HTR-8/SVneo (cell line): ENCODE results near the genes RMND1 and TIAM2.

DNA sequence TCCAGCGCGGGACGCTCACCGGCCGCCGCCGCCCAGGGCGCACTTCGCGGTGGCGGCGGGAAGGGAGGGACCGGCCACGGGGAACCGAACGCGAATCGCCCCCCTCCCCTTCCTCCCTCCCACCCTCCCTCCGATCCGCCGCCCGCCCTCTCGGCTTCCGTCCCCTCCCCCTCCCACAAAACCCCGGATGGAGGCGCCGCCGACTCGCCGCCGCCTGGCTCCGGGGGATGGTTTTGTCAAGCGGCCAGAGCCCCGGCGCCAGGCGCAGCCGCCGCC, 518 bp downstream of the ZBTB2 start:
- RRBS = 1% methylated on average over 28 of the region's 38 CpGs

- RRBS = no CpG with 5 or more reads among the region's 6 CpGs
These were observed 21.2 kb upstream of the ZBTB2 start for GRCh38 chr6:151412397-151413031.

DNA sequence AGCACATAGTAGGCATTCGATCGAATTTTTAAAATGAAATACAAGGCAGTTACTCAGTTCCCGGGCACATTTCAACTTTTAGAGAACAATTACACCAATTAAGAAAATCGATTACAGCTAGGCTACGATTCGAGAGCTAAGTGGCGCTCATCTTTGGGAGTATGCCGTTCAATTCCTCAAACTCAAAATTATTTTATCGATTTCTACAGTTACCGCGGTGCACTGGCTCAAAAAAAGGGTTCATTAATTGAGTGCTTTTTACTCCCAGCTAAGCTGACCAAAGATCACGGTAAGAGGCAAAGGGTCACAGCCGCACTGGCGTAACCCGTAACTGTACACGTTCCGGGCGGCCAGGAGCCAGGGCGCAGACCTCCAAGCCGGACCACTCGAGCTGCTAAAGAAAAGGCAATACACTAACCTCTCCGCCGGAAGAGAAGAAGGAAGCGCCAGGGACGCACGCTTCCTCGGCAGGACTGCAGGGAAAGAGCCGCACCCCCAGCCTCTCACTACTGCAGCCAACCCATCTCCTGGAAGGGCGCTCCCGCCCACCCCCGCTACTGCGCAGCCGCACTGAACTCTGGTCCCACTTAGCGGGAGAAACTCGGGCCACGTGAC, at the start of gene RMND1:
TSS of gene RMND1 (minus strand) at position 529 of the 615 bp plus-strand sequence.
- RRBS = 0% methylated on average over 2 of the region's 36 CpGs

DNA sequence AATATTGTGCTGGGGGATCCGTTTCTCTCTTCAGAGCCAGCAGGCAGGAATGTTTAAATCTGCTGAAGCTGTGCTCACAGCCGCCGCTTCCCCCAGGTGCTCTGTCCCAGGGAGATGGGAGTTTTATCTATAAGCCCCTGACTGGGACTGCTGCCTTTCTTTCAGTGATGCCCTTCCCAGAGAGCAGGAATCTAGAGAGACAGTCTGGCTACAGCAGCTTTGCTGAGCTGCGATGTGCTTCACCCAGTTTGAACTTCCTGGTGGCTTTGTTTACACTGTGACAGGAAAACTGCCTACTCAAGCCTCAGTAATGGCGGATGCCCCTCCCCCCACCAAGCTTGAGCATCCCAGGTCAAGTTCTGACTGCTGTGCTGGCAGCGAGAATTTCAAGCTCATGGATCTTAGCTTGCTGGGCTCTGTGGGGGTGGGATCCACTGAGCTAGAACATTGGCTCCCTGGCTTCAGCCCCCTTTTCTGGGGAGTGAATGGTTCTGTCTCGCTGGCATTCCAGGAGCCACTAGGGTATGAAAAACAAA, 91.1 kb upstream of the ESR1 start:
- RRBS = no CpG with 5 or more reads among the region's 7 CpGs

DNA sequence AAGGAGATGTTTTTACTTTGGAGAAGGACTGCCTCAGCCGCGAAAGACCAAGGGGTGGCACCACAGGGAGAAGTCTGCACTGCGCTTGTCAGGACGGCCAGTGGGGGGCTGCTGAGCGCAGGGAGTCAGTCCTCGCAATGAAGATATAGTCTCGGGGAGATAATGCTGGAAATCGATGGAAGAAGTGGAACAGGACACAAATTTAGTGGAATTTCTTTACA, 43.2 kb upstream of the ESR1 start:
- RRBS = no CpG with 5 or more reads among the region's 8 CpGs

DNA sequence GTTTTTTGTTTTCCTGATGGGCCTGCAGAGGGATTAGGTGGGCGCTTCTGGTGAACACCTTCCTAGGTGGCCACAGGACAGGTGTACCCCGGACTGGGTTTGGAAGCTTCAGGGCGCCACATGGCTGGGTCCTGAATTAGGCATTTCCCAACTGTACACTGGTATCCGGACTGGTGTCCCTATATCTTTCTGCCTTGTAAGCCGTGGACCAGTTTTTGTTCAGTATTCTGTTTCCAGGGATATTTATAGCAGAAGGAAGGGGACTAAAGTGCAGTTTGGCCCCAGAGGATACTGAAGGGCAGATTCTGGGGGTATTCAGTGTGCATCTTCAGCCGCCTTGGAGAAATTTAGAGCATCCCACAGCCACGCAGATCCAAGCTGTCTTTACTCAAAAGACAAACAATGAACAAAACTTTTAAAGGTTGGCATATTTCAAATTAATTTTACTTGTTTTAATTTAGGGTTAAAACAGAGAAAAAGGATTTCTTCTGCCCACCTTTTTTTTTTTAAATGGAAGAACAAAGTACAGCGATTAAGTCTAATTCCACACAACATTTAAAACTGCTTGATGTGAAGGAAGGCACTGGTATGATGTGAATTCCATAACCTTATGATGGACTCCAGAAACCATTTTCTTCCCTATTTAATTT, 2.0 kb downstream of the ESR1 start:
- RRBS = 59% methylated on average over 3 of the region's 8 CpGs

- RRBS = no CpG with 5 or more reads among the region's 7 CpGs
These were observed 336.8 kb downstream of the SYNE1 start for GRCh38 chr6:152300299-152300922.

- RRBS = under 1% methylated on average over 8 of the region's 49 CpGs
These were observed 335.2 kb downstream of the SYNE1 start for GRCh38 chr6:152301477-152302755.

DNA sequence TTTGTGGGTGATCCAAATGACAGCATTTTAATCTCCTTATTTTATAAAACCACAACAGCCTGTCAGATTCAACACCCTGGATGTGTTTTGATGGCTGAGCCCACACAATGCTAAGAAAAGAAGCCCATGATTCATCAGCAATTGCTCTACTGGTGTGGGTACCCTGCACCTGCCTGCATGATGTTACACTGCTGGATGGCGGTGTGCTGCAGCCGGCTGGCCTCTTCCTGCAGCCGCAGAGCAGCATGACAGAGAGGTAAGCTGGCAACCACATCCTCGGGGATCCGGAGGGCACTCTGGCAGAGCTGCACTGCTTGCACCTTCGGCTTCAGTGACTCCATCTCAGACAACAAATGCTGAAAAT, 327.5 kb downstream of the SYNE1 start:
- RRBS = 96% methylated on average over 4 of the region's 6 CpGs

- RRBS = no CpG with 5 or more reads among the region's 8 CpGs
These were observed 112.4 kb downstream of the IPCEF1 start for GRCh38 chr6:154243765-154244959.

DNA sequence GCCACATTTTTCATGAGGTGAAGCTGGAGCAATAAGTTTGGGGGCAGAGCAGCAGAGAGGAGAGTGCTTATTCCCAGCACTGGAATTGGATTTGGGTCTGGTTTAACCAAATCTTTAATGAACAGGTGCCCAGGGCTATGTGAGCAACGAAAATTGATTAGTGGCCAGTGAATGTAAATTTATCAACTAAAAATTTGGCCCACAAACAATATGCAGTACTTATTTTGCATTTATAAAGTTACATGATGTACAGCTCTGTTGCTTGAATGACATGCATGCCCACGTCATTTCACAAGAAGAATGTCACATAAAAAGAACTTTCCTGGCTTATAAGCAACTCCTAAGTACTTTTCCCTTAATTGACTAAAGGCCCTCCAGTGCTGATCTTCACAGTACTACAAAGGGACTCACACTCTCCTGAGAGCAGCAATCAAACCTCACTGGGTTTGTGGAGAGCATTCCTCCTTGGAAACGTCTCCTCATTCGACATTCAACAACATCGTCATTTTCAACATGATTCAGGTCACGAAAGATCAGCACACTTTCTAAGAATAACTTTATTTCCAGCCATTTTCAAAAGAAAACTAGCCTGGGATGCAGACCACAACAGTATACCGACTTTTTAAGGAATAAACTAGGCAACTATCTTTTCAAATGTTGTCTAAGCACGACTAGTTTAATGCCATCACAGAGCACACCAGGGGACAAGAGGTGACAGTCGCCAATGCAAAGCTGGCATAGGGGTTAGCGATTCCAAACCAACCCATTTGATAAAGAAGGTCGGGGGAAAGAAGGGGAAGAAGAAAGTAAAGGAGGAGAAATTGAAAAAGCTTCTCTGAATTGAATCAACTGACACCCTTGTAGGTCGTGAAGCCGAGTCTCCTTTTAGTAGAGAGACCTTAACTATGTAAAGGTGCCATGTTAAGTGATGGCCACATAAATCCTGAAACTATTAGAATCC, 111.0 kb downstream of the IPCEF1 start:
- RRBS = no CpG with 5 or more reads among the region's 13 CpGs

DNA sequence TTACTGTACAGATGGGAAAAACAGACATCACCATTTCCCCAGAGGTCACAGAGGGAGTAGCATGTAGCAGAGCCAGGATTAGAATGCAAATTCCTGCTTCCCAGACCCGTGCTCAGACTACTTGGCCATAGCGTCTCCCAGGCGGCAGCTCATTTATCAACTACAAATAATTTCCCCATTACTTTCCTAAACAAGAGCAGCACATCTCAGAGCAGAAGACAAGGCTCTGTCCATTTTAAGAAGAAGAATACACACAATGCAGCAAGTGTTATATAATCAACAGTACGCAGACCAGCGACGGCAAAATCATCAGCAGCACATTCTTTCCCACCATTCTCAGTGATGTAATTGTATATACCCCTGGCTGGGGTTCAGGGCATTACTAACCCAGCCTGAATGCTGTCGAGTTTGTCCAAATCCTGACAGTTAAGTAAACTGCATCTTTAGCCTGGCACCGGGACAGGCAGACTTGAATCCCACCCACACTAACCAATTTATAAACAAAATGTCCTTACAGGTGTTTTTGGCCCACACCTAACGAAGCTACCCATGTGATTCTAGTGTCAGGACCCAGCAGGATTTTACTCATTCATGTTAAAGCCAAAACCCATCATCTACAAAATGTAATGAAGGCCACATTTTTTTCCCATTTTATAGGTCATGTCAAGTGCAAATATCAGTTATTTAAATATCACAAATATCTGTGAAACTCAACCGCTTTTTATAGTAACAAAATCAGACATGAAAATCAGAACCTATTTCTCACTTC, 61.8 kb downstream of the CNKSR3 start:
- RRBS = no CpG with 5 or more reads among the region's 10 CpGs

DNA sequence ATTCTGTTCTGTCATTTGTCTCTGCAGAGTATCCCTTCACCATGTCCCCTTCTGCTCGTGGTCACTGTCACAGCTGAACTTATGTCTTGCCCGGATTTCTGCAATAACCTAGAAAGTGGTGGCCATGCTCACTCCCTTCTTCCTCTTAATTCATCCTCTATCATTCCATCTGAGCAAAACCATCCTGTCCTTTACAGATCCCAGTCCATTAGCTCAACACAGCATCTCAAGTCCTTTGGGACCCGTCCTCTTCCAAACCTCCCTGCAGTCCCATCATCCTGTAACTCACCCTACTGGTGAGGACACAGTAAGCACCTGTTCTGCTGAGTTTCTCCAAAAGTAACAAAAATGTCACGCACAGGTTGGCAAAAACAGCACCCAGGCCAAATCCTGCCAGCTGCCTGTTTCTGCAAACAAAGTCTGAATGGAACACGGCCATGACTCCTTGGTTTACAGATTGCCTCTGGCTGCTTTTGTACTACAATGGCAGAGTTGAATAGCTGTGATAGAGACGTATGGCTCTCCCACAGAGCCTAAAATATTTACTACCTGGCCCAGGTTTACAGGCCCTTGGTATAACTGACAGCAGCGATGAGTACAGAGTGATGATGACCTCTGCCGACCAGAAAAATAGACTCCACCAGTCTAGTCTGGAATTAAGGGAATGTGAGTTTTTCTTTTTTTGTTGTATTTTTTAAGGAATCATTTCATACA, 52.7 kb downstream of the CNKSR3 start:
- RRBS = no CpG with 5 or more reads among the region's 8 CpGs

GRCh38 chr6:154460358-154460919, 50.0 kb downstream of the CNKSR3 start:
- RRBS = no CpG with 5 or more reads among the region's 11 CpGs

GRCh38 chr6:154507247-154507928, 3.1 kb downstream of the CNKSR3 start:
- RRBS = no CpG with 5 or more reads among the region's 12 CpGs

DNA sequence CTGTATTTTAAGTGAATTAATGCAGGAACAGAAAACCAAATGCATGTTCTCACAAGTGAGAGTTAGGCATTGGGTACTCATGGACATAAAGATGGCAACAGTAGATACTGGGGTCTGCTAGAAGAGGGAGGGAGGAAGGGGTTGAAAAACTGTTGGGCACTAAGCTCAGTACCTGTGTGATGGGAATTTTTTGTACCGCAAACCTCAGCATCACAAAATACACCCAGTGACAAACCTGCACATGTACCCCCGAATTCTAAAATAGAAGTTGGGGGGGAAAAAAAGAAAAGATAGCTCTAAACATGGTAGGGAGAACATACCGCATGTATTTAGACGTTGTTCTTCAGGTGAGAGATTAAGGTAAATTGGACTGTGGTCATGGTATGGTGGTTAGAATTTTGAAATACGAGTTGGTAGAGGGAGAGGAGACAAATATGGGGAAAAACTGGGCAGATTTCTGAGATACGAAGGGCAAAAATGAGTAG, 38.4 kb downstream of the SCAF8 start:
- RRBS = no CpG with 5 or more reads among the region's 6 CpGs

DNA sequence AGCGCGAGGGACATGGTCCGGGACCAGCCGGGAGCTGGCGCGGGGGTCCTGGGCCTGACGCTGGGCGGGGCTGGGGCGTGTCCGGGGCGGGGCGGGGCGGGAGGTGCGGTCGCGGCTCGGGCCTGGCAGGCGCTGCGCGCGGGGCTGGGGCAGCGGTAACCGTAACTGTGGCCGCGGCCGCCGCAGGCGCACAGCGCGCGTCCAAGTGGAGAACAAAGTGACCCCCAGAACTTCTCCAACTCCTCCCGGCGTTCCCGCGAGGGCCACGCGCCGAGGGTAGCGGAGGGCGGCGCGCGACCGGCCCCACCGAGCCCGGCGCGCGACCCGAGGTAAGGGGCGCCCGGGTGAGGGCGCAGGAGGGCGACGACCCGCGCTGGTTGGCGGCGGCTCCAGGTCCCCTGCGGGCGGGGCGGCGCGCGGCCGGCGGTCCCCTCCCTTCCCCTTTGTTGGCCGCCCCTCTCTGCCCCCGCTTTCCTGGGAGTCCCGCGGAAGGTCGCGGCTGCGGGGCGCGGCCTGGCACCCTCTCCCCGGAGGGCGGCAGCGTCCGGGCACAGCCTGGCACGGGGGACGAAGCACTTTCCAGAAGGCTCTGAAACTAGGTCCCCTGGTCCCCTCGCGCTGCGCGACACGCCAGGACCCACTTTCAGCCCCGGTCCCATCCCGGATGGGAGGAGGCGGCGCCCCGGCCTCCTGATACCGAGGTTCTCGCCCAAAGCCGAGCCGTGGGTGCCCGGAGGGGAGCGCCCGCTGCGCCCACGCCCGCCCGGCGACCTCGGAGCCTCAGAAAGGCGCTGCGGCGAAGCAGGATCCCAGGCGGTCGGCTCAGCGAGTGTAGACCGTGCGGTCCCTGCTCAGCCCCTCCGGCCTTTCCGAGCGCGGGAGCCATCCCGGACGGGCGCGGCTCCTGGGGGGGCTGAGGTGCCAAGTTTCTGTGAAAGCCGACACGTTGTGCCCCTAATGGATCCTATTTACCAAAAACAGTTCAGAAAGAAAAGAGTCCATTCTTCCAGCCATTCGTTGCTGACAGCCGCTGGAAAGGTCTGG, at the start of gene TIAM2:
TSS of gene TIAM2 (plus strand) at position 152 of the 1,044 bp plus-strand sequence.
- RRBS = 2% methylated on average over 67 of the region's 125 CpGs

GRCh38 chr6:154996798-154997463, 1.8 kb downstream of the TIAM2 start:
- RRBS = no CpG with 5 or more reads among the region's 8 CpGs

- RRBS = no CpG with 5 or more reads among the region's 1 CpG
These were observed 326.6 kb upstream of the NOX3 start for GRCh38 chr6:155782250-155782578.

DNA sequence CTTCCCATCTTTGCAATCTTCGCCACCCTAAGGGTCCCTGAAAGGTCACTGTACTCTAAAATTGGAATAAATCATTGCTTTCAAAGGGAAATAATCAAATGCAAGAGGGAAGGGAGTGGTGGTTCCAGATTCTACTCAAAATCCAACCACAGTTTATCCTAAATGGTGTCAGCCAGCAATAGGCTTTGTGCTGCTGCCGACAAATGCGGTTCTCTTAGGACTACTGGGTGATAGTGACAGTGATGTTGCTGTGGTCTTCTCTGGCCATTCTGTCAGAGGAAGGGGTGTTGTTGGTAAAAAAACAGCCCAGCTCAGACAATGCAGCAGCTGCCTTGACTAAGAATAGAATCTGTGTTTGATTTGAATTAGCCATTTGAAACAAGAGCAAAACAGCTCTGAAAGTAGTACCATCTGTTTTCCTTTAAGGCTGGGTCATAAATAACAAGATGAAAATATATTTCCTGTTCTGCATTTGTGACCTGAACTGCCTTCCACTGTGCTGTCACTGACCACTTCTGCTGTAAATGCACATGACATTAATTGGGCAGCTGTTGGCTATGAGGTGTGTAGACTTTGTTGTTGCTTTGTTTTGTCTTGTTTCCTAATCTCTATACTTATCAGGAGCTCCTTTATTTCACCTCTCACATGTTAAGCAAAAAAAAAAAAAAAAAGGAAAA, 497.9 kb upstream of the ARID1B start:
- RRBS = no CpG with 5 or more reads among the region's 3 CpGs